Neural crest cell (in vitro differentiated cells): ENCODE results near the gene SIDT1.

GRCh38 chr3:112097176-112097845, 11.1 kb downstream of the C3orf52 start:
- PRO-cap = no peak

GRCh38 chr3:112116097-112116591, 16.9 kb downstream of the GCSAM start:
- PRO-cap = no peak

GRCh38 chr3:112134301-112135341, 1.6 kb upstream of the GCSAM start:
- PRO-cap = no peak

DNA sequence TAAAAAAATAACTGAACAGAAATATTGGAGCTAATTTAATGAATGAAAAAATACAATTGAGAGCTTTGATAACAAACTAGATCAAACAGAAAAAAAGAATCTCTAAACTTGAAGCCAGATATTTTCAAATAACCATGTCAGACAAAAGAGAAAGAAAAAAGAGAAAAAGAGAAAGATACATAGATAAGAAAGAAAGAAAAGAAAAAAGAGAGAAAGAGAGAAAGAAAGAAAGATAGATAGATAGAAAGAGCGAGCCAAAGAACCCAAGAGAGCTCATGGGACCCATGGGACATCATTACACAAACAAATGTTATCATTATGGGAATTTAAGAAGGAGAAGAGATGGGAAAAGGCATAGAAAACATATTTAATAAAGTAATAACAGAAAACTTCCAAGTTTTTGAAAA, 69.4 kb downstream of the SLC9C1 start:
- PRO-cap = no peak

DNA sequence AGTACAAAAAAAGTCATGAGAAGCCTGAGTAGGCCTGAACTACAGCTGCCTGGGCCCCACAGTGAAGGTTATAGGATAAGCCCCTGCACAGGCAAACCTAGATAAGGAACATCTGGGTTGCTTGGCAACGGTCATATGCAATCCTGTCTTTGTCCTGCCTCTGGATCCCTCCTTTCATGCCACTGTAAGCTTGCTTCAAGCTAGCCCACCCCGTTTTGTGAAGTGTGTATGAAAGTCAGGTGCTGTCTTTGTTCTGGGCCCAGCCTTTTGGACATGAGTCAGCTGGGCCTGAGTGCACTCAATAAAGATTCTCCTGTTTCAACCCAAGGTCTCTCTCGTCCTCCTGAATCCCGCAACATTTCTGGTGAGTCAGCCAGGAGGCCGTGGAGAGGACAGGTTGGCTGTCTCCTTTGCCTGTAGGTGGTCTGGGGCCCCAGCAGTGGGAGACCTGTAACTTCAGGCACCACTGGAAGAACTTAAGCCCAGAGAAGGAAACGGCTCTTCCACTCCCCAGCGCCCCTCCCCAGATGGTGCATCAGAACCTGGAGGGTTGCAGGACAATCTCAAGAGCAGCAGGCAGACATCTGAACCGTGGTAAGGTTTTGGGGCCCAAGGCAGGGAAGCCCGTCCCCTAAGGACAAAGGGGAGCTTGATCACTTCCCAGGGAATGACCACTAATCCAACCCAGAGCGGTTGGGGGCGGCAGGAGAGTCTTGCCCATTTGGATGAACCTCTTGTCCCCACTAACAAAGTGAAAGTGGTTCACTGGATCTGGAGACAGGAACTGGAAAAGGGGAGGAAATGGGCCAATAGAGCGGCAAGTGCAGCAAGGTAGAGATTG, 8.3 kb upstream of the SLC9C1 start:
- PRO-cap = bidirectional peak, plus-strand start at position 295 of the sequence, minus-strand start at position 74 of the sequence; bidirectional peak, plus-strand start at position 687 of the sequence, minus-strand start at position 586 of the sequence

DNA sequence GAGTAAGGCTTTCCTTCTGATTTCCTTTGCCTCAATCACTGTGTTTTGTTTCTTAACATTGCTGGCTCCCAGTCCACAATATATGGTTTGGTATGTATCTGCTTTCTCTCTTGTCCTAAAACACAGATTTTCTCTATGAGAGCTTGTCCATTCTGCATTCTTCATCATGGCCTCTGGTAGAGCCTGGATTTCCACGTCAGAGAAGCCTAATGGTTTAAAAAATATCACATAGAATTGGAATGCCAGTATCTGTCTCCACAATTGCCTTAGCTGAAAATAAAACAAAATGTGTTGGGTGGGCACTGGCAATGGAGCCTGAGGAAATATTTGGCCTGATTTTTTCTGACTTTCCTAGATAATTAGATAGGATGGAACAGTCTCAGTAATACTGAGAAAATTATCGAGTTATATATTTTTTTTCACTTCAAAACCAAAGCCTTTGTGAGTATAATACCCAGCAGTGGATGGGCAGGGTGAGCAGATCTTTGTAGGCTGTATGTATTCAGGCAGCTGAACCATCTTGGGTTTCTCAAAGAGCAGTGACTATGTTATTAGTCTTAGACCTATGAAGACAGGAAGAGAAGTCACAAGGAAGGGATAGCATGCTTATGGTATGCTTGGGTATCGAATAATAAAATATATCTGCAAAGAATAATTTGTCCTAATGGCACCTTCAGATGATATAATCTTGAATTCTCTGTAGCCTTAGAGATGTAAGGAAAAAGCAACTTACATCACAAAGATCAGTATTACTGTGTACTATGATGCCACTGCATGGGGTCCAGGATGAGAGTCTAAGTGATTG, 2.0 kb downstream of the CD200 start:
- PRO-cap = no peak

- PRO-cap = no peak
Measured at GRCh38 chr3:112378147-112378827, 45.3 kb downstream of the CD200 start.

GRCh38 chr3:112437630-112437843, 61.7 kb downstream of the BTLA start:
- PRO-cap = no peak

GRCh38 chr3:112605238-112605460, 35.8 kb downstream of the CCDC80 start:
- PRO-cap = no peak

- PRO-cap = no peak
Measured at GRCh38 chr3:112638995-112639390, 1.9 kb downstream of the CCDC80 start.

GRCh38 chr3:112640271-112640557, 729 bp downstream of the CCDC80 start:
- PRO-cap = bidirectional peak, plus-strand start at chr3:112640484, minus-strand start at chr3:112640436

DNA sequence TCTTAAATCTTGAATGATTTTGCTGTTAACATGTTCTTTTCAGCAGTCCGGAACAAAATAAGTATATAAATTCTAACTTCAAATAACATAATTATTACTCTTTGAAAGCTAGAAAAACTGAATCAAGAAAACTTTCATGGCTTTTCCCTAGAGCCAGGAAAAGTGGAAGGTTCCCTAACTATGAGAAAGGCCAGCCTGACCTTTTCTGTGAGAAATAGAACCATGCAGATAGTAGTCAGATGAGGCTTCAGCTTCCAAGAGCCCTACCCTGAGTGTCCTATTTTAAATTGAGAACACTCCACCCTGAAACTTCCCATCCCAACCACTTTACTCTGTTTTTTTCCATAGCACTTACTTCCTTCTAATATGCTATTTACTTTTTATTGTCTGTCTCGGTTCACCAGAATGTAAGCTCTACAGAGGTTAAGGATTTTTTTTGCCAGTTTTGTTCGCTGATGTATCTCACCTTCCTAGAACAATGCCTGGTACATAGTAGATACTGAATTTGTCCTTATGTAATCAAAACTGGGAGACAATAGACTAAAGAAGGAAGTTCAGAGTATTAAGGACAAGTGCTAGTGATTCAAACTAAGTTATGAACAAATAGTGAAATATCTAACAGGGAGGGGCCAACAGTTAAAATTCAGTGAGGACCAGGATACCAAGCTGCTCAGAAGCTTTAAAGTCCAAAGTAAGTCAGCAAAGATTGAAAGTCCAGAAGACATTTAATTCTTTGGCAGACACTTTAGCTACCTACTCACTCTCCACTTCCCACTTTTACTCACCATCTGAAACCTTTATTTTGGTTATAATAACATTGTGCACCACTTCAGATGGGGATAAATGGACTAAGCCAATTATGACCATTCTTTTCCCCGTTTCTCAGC, 66.7 kb downstream of the CD200R1L start:
- PRO-cap = no peak

GRCh38 chr3:113213287-113213720, 1.9 kb downstream of the BOC start:
- PRO-cap = no peak

GRCh38 chr3:113285099-113286172, 74.1 kb downstream of the BOC start:
- PRO-cap = no peak

GRCh38 chr3:113485140-113485923, 29.6 kb downstream of the SPICE1 start:
- PRO-cap = no peak

DNA sequence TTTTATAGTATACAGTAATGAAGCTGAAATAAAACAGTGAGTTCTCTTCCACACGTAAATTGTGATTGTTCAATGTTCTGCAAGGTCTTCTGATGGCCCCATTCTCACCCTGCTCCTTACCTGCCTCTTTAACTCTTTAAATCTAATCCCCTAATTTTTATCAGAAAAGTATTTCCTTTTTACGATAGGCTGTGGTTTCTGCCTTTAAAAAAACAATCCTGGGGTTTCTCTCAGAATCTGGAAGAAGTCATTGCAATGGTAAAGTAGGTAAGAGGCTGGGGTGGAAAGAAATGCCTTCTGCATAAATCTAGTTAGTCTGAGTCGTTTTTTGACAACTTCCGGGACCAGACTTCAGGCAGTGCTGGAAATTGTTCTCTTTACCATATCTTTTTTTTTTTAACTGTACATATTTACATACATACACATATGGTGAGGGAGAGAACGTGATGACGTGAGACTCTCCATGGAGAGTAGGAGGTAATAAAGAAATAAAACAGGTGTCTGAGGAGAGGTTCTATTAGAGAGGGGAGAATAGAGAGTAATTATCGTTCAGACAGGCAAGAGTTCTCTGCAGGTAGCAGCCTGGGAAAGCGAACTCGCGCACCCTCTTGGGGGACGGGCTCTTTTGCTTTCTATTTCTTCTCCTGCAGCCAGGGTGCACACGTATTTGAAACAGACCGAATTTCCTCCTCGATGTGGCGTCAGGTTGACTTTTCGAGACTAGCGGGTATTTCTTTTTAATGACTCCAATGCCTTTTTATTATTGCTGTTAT, at the start of gene SIDT1:
TSS of gene SIDT1 (plus strand) at position 664 of the 773 bp plus-strand sequence.
- PRO-cap = no peak

- PRO-cap = no peak
Measured at GRCh38 chr3:113677088-113677572, 19.3 kb downstream of the USF3 start.

DNA sequence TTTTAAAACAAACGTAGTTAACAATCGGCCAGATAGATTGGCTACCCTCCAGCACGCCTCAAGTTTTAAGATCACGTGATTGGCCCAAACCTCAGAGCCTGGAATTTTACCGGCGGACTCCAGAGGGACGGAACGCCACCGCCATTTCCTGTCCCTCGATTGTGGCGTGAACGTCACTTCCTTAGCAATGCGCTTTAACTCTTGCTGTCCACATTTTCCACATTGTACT, 295 bp upstream of the ATP6V1A start:
- PRO-cap = bidirectional peak, plus-strand start at position 145 of the sequence, minus-strand start at position 77 of the sequence

GRCh38 chr3:114057099-114057323, 474 bp downstream of the QTRT2 start:
- PRO-cap = no peak

GRCh38 chr3:114070574-114070958, 14.0 kb downstream of the QTRT2 start:
- PRO-cap = no peak